Fibroblast of villous mesenchyme (primary cell): ENCODE results near the gene PPIF.

- CAGE, long polyA plus RNA: no peak
Observed at GRCh38 chr10:78002930-78003315, 26.4 kb downstream of the POLR3A start.

GRCh38 chr10:78446966-78447315 is 413.3 kb downstream of the RPS24 start:
- CAGE, long polyA plus RNA: no peak

GRCh38 chr10:78693999-78694290 is 374.8 kb upstream of the ZMIZ1 start:
- CAGE, long polyA plus RNA: no peak

- CAGE, long polyA plus RNA: no peak
Observed at GRCh38 chr10:78741426-78742159, 327.2 kb upstream of the ZMIZ1 start.

GRCh38 chr10:78744656-78745096 is 324.1 kb upstream of the ZMIZ1 start:
- CAGE, long polyA plus RNA: no peak

DNA sequence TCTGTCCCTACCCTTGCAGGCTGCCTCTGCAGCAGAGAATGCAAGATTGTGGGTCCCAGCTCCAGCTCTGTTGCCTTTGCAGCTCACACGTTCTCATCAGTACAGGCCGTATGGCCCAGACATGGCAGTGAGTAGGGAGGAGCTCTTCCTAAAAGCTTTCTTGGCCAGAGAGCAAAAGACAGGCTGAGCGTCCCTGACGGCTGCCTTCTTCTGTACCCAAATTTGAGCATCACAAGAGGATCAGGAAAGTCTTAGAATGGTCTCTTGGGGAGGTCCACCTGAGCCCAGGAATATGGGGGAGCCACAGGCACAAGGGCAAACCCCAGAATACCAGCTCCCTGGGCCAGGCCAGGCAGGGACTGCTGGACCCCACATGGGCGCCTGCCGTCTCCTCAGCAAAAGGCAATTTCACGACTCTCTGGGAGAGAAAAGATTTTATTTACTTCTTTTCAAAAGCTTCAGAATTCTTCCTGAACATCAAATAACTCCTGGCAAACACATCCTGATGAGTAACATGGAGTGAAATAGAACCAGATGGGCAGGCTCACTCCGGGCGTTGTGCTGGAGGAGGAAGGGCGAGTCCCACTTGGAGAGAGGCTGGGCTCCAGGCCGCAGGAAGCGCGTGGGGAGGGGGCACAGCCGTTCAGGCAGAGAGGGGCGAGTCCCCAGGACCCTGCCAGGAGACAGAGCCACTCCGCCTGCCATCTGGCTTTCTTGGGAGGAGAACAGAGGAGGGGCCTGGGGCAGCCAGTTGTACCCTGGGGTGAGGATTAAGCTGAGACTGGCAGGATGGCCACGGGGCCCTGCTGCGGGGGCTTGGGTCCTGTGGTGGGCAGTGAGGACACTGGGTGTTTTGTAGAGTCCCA is 266.1 kb upstream of the ZMIZ1 start:
- CAGE, long polyA plus RNA: no peak

DNA sequence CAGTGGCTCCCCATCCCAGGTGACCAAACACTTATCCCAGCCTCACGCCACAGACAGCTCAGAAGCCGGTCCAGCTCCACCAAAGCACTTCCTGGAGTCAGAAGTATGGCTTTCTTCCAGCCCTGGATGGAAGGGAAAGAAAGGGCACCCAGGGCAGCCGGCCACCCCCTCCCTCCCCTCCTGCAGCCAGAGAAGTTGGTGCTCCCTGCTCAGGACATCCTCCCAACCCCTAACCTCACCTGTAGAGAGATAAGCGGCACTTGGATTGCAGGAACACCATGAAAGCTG is 106.2 kb upstream of the ZMIZ1 start:
- CAGE, long polyA plus RNA: no peak

DNA sequence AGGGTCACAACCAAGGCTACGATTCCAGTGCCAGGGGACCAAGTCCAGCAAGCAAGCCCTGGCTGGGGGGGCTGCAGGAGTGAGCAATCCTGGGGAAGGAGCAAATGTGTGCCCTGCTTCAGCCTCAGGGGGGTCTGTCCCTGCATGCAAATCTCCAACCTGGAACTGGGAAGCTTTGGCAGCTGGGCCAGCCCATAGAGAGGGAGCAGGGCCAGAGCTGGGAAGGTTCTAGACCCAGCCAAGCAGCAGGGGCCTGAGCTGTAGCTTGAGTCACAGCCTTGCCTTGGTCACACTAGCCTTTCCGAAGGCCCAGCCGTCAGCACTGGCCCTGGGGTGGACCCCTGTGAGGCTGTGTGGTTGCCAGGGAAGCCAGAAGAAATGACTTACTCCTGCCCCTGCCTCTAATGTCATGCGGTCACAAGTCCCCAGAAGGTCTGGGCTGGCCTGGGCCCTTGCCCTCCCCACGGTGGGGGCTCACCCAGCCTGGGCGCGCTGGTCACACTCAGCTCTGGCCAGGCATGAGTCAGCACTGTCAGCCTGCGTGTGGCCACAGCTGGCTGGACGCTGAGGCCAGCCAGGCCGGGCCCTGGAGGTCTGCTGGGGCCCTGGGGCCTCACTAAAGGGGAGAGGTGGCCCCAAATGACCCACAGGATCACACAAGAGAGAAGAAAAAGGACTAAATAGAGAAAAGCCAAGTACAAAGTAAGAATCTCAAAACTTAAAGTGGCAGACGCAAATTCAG is 96.2 kb upstream of the ZMIZ1 start:
- CAGE, long polyA plus RNA: no peak

GRCh38 chr10:79066968-79067830 is 1.6 kb upstream of the ZMIZ1 start:
- CAGE, long polyA plus RNA: no peak

DNA sequence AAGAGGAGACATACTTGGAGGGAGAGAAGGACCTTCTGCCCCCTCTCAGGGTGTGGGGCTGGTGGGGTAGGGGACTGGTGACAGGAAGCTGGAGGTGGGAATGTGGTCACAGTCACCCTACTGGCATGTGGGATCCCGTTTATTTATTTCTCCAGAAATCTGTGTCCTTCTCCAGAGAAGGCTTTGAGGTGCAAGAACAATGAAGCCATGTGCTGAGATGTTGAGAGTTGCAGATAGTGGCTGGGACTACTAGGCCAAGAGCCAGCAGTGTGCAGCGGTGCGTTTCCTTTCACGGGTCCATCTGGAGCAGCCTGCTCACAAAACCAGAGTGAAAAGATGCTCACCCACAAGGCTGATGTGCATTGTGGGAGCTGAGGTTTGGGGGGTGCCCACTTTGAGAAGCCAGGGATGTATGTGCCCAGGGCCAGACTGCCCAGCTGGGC is 21.7 kb downstream of the ZMIZ1 start:
- CAGE, long polyA plus RNA: no peak

- CAGE, long polyA plus RNA: no peak
Observed at GRCh38 chr10:79094436-79095031, 25.8 kb downstream of the ZMIZ1 start.

DNA sequence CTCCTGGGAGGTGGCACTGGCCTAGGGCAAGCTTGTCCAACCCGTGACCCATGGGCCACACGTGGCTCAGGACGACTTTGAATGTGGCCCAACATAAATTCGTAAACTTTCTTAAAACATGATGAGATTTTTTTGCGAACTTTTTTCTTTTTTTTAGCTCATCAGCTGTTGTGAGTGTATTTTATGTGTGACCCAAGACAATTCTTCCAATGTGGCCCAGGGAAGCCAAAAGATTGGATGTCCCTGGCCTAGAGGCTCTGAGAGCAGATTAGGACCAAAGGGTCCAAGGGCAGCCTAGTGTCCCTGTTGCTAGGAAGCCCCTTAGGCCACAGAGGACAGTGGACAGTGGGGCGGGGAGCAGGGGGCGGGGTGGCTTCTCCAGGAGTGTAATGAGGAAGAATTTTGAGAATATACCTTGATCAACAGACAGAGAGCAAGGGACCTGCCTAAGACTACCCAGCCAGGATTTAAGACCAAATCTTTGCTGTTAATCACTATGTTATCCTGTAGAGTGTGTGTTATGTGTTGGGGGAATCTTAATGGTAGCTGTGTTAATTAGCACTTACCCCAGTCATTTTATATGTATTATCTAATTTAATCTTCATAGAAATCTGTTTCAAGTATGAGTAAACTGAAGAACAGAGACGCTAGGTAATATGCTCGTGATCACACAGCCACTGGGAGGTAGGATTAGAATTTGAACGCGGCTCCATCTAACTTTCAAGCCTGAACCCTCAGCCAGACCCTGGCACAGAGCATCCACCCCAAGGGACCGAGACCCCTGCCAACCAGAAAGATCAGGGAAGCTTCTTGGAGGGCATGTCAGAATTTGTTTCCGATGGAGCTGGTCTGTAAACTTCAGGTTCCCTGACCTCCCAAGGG is 104.6 kb downstream of the ZMIZ1 start:
- CAGE, long polyA plus RNA: no peak

- CAGE, long polyA plus RNA: no peak
Observed at GRCh38 chr10:79184024-79184813, 115.5 kb downstream of the ZMIZ1 start.

GRCh38 chr10:79237342-79238552 is 109.5 kb upstream of the PPIF start:
- CAGE, long polyA plus RNA: no peak

- CAGE, long polyA plus RNA: no peak
Observed at GRCh38 chr10:79241658-79242112, 105.6 kb upstream of the PPIF start.

DNA sequence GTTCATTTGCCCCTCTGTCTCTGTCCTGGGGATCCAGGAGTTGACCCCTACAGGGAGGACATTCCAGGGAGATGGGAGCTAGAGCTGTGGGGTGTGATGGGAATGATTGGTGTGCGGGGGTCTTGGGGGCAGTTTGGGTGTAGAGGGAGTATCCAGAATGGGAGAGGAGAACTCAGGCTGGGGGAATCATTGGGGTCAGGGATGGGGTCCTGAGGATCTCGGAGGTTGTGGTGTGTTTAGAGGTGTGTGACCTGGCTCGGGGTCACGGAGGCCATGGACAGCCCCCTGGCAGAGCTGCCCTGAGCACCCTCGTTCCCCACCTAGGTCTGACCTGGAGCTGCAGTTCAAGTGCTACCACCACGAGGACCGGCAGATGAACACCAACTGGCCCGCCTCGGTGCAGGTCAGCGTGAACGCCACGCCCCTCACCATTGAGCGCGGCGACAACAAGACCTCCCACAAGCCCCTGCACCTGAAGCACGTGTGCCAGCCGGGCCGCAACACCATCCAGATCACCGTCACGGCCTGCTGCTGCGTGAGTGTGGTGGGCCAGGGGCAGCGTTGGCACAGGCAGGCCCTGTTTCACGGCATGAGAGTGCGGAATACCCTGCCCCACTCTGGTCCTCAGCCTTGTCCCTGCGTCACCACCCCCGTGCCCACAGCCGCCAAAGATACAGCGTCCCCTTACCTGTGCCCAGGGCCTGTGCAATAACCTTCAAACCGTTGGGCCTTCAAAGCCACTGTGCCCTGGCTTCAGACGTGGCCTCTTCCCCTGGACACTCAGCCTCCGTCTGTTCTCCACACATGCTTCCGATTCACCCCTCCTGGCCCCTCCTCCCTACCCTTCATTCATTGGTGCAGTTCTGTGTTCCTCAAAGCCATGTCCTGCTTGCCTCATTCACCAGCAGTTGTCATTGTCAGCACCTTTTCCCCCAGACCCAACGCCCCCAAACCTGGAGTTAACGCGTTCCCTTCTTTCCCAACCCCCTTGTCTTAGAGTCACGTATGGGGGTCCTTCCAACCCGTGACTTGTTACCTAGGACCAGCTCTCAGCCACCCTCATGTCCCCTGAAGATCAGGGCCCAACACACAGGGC is 46.5 kb upstream of the PPIF start:
- CAGE, long polyA plus RNA: no peak

GRCh38 chr10:79304437-79305013 is 42.7 kb upstream of the PPIF start:
- CAGE, long polyA plus RNA: no peak

- CAGE, long polyA plus RNA: no peak
Observed at GRCh38 chr10:79314291-79314956, 32.8 kb upstream of the PPIF start.

DNA sequence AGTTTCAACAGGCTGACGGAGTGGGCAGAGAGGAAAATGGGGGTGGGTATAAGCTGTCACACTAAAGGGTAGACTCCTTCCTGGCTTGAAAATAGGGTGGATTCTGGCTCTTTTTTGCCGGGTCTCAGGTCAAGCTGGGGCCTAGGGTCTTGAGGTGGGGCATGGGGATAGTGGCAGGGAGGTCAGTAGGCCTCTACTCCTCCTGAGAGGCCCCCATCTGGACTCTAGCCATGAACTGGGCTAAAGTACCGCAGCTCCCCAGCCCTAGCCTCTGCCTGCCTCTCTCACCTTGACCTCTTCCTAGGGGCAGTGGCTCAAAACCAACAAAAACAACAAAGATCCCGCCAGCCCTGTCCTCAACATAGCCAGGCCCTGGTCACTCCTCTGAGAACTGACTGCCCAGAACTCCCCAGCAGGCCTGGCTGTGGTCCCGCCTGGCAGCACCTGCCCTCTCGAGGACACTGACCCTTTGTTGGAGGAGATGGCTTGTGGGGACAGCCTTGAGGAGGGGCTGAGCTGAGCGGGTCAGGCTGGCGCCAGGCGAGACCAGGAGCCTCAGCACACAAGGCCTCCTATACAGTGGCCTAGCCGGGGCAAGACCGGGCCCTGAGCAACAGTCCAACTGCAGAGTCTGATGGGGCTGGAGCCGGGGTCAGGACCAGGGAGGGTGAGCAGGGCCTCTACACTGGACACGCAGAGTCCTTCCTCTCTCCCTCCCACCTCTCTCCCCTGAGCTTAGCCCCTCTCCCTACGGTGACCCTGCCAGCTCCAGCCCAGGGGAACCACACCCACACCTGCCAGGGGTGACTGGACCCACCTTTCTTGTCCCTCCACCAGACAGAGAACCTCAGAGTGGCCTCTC is 11.7 kb upstream of the PPIF start:
- CAGE, long polyA plus RNA: no peak

GRCh38 chr10:79346988-79347797 is at the start of gene PPIF:
Gene PPIF, plus strand, starts transcription at chr10:79347469.
- CAGE, long polyA plus RNA: no peak